ENCODE results near the gene SLC25A33.

GRCh38 chr1:9338773-9339161 lies 46.1 kb downstream of the SPSB1 start:
- PRO-cap = no peak
- CAGE, long polyA plus RNA = no peak

- PRO-cap = no peak
- CAGE, long polyA plus RNA = no peak
These were observed 101.4 kb upstream of the SLC25A33 start for GRCh38 chr1:9437837-9438367.

DNA sequence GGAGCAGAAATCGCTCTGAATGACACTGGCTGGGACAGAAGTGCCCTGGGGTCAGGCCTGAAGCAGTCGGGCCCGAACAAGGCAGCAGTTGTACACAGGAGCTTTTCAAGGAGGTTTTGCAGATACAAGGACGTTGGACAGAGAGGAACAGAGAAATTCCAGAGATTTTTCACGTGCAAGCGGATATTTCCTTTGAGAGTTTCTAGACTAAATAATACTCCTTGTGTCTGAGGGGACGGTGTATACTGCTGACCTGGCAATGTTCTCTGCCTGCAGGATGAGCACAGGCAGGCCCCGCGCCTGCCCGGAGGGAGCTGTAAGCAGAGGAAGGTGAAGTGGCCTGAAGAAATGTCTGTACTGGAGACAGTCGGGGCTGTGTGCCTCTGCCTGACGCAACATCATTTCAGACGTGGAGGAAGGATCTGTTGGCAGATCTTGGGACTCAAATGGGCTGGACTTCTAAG lies 95.3 kb upstream of the SLC25A33 start:
- PRO-cap = no peak
- CAGE, long polyA plus RNA = no peak

- PRO-cap = no peak
- CAGE, long polyA plus RNA = no peak
These were observed 79.4 kb upstream of the SLC25A33 start for GRCh38 chr1:9459668-9460559.

GRCh38 chr1:9539314-9540465 lies at the start of gene SLC25A33:
TSS of gene SLC25A33 (plus strand) at chr1:9539465.
- PRO-cap = bidirectional peak, plus-strand start at chr1:9539489, minus-strand start at chr1:9539234; bidirectional peak, plus-strand start at chr1:9540017, minus-strand start at chr1:9539850; bidirectional peak, plus-strand start at chr1:9540316, minus-strand start at chr1:9540320
- CAGE, long polyA plus RNA = no peak

- PRO-cap = no peak
- CAGE, long polyA plus RNA = no peak
These were observed 24.4 kb upstream of the PIK3CD start for GRCh38 chr1:9626814-9627777.

GRCh38 chr1:9721452-9722055 lies 70.0 kb downstream of the PIK3CD start:
- PRO-cap = no peak
- CAGE, long polyA plus RNA = no peak

GRCh38 chr1:9749222-9750020 lies 74.3 kb downstream of the CLSTN1 start:
- PRO-cap = no peak
- CAGE, long polyA plus RNA = no peak

GRCh38 chr1:9842677-9843382 lies 19.1 kb upstream of the CLSTN1 start:
- PRO-cap = no peak
- CAGE, long polyA plus RNA = no peak

- PRO-cap = no peak
- CAGE, long polyA plus RNA = no peak
These were observed 37.1 kb upstream of the CLSTN1 start for GRCh38 chr1:9860615-9861483.

- PRO-cap = no peak
- CAGE, long polyA plus RNA = no peak
These were observed 4.1 kb upstream of the RBP7 start for GRCh38 chr1:9992797-9993397.

DNA sequence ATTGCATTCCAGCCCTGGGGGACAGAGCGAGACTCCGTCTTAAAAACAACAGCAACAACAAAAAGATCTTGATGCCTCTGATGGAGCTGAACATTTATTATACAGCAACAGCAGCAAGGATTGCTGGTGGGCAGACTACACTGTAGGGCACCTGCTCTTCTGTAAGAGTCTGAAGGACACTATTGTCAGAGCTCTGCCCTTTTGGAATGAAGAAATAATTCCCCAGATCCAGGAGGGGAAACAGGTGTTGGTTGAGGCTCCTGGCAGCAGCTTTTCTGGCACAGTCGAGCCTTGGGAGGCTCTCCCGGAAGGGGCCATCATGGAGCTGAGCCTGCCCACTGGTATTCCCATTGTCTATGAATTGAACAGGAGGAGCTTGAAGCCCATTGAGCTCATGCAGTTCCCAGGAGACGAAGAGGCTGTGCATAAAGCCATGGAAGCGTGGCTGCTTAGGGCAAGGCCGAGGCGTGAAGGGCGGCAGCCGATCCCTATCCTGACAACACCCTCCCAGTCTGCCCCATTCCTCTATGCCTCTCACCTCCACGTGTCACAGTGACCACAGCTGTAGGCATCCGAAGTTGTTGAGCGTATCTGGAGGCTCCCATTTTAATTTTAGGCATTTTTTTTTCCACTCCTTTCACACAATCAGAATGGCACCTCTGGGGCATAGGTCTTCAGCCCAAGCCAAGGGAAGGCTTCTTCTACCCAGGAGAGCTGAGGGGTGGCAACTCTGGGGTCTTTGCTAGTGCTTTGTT lies 26.6 kb downstream of the UBE4B start:
- PRO-cap = no peak
- CAGE, long polyA plus RNA = no peak

- PRO-cap = no peak
- CAGE, long polyA plus RNA = no peak
These were observed 62.6 kb downstream of the UBE4B start for GRCh38 chr1:10095246-10095824.

DNA sequence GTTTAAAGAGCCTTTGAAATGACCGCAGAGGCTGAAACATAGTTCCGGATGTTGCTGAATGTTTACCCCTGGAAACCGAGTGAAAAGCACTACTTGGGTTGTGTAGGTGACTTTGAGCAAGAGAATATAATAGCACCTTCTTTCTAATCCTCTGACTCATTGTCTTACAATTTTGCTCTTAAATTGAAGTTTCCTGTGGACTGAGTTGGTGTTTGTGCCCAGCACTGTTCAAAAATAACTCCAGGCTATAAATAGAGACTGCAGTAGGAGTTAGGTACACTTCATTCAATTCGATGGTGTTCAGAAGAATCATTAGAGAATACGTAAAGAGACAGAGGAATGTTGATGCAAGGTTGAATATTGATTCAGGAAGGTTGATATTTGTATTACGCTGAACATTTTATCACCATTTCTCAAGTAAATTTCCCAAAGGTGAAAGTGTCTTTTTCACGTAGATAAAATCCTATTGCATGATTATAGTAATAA lies 75.6 kb downstream of the UBE4B start:
- PRO-cap = no peak
- CAGE, long polyA plus RNA = no peak

GRCh38 chr1:10160791-10161489 lies 49.4 kb upstream of the KIF1B start:
- PRO-cap = no peak
- CAGE, long polyA plus RNA = no peak

DNA sequence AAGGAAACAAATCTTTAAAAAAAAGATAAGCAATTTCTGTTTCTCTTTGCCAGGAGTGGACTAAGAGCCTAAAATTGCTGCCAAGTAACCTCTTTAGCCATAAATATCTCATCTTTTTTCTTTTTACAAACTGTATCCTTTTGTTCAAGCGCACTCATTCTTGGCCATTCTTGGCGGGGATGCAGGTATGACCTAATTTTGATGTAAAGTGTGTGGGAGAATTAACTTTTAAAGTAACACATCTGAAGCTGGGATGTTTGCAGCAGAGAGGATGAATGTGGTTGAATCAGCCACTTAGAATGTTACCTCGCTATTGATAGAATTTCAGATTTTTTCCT lies 13.4 kb upstream of the KIF1B start:
- PRO-cap = no peak
- CAGE, long polyA plus RNA = no peak

DNA sequence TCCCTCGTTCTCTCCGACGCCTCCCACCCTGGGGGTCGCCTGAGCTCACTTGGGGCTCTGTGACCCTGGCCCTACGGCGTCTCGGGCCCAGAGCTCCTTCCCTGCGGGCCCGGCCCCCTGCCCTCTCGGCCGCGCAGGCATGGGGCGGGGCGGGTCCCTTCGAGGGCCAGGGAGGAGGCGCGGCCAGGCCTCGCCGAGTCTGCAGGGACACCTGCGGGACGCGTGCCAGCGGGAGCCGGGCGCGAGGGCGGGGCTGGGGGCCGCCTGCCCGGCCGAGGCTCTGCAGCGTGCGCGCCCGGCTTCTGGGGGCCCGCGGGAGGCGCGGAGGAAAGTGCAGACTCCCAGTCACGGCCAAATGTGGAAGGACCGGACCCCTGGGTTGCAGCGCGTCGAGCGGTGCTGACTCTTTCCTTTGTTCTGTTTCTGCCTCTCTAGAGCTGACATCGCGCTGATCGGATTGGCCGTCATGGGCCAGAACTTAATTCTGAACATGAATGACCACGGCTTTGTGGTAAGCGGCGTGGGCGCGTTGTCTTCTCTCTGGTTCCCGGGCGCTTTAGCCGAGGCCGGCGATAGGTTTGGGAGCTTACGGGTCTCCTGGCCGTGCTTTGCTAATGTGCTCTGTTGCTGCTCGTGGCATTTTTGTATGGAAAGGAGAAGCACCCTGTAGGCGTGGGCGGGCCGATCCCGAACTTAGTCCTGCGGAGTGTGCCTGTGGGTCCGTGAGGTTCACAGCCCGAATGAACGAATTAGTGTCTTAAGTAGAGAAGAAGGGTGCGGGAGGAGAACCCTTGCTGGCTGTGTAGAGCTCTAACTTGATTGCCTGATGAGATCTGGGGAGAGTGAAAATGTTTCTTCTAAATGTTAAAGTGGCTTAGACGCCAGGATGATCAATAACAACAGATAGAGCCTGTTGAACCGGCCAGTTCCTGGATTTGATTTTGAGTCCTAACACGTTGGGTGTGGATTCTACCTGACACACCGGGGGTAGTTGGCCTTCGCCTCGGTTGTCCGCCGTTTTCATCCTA lies 644 bp downstream of the PGD start:
- PRO-cap = no peak
- CAGE, long polyA plus RNA = no peak

DNA sequence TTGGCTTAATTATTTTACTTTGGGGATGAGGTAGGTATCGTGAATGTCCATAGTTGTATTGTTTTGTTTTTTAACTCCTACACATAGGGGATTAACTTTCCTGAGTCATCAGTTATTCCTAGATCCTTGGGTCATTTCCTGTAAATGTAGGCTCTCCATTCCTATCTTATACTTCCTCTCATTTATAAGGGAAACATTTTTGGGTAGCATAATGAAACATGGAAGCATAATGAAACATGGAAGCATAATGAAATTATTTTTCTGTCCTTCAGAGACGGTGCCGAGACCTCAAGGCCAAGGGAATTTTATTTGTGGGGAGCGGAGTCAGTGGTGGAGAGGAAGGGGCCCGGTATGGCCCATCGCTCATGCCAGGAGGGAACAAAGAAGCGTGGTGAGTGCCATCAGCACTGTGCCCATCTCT lies 5.0 kb downstream of the PGD start:
- PRO-cap = no peak
- CAGE, long polyA plus RNA = no peak

DNA sequence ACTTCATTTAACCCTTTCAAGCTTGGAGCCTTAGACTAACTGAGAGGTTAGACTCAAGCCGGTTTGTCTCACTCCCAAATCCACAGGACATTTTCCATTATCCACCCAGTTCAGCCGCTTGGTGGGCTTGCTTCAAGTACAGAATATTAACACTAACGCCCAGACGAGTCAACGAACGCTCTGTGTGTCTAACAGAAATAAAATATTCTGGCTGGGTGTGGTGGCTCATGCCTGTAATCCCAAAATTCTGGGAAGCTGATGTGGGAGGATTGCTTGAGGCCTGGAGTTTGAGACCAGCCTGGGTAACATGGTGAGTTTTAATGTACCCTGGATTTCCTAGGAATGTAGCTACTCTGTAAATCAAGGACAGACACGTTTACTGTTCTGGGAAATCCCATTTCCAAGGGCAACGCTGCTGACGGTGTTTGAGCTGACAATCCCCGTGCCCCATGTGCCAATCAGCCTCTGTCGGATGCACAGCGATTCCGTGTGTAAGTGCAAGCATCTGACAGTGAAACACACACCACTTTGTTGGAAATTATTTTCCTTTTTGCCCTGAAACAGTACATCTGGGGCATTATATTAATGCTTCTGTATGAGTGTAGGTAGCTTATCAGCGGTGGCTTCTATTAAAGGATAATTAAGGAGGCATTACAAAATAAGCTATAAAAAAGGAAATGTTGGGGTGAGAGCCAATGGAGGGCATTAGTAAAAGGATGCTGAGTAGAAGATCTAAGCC lies 8.0 kb downstream of the CORT start:
- PRO-cap = no peak
- CAGE, long polyA plus RNA = no peak

- PRO-cap = no peak
- CAGE, long polyA plus RNA = no peak
These were observed 21.8 kb downstream of the PEX14 start for GRCh38 chr1:10496597-10496843.